HTR-8/SVneo (cell line): ENCODE data around the gene ZFAND2A.

- RRBS = 37% methylated on average over 5 of the region's 18 CpGs
These were observed 29.8 kb downstream of the ADAP1 start for GRCh38 chr7:924672-925152.

GRCh38 chr7:934340-935069, 20.0 kb downstream of the ADAP1 start:
- RRBS = 79% methylated on average over 5 of the region's 29 CpGs

DNA sequence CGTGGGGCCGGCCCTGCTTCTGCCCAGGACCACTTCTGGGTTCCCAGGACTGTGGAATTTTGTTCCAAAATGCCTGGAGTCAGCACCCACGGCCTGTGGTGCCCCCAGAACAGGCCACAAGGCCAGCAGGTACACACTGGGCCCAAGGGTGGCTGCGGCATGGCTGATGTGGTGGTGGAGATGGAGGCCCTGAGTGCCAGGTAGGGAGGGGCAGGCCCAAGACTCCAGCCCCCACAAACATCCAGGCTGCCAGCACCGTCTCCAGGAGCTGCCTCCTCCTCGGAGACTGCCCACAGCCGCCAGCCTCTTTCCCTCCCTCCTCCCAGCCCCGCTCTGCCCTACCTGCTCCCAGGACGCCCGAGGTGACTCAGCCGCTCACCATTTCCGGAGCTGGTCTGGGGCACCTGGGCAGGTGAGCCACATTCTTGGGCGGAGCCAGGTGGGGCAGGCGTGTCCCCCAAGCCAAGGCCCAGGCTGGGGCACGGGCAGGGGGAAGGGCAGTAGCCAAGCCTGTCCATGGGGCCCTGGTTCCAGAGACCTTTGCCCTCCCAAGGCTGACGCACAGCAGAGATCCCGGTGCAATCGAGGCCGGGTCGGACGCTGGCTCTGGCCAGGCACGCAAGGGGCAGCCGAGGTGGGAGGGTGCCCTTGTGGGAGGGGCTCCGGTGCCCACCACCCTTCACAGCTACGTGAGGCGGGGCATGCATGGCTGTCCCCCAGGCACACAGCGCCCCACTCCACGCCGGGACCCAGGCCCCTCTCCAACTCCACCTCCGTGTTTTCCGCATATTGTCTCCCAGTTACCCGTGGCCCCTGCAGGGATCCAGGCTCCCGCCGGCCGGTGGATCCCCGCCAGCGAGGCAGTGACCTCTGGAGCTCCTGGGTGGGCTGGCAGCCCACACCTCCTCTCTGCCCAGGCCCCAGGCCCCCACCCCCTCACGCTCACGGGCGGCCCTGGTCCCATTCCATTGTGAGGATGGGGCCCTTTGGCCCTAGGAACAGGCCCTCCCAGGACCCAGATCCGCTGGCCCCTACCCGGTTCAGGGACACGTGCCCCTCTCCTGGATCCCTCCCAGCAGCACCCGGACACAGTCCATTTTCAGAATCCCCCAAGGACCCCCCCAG, 8.7 kb downstream of the ADAP1 start:
- RRBS = 94% methylated on average over 15 of the region's 44 CpGs

GRCh38 chr7:976964-977488, 1.7 kb upstream of the COX19 start:
- RRBS = no CpG with 5 or more reads among the region's 21 CpGs

GRCh38 chr7:977521-978310, 2.4 kb upstream of the COX19 start:
- RRBS = 88% methylated on average over 2 of the region's 21 CpGs

DNA sequence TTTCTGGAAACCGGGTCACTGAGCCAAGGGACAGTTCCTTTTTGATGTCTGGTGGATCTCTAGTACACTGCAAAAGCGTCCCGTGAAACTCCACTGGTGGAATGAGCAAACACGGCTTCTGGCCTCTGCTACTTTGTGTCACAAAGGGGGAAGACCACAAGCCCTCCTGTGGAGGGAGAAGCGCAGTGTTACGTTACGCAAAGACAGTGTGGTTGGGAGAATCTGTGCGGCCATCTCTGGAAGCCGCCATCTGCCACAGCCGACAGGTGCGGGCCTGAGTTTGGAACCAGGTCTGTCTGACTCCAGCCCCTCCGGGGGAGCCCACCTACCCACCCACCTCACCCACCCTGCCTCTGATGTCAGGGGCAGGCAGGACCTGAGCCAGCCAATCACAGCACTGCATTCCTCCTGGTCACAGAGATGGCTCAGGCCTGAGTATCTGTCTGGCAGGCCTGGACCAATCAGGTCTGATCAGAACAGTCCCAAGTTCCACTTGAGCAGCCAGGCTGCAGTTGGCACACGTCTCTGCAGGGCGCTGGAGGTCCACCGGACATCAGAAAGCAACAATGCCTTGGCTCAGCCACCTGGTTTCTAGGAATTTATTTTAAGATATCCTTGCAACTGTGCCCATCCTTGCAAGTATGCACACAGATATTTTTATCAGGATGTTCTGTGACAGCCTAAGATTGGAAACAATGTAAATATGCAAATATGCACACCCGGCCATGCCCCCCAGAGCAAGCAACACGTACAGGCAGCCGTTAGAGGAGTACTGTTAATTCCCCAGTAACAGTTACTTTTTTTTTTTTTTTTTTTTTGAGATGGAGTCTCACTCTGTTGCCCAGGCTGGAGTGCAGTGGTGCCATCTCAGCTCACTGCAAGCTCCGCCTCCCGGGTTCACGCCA, 2.8 kb upstream of the CYP2W1 start:
- RRBS = no CpG with 5 or more reads among the region's 21 CpGs

- RRBS = 92% methylated on average over 10 of the region's 44 CpGs
These were observed 3.3 kb downstream of the CYP2W1 start for GRCh38 chr7:986000-986895.

DNA sequence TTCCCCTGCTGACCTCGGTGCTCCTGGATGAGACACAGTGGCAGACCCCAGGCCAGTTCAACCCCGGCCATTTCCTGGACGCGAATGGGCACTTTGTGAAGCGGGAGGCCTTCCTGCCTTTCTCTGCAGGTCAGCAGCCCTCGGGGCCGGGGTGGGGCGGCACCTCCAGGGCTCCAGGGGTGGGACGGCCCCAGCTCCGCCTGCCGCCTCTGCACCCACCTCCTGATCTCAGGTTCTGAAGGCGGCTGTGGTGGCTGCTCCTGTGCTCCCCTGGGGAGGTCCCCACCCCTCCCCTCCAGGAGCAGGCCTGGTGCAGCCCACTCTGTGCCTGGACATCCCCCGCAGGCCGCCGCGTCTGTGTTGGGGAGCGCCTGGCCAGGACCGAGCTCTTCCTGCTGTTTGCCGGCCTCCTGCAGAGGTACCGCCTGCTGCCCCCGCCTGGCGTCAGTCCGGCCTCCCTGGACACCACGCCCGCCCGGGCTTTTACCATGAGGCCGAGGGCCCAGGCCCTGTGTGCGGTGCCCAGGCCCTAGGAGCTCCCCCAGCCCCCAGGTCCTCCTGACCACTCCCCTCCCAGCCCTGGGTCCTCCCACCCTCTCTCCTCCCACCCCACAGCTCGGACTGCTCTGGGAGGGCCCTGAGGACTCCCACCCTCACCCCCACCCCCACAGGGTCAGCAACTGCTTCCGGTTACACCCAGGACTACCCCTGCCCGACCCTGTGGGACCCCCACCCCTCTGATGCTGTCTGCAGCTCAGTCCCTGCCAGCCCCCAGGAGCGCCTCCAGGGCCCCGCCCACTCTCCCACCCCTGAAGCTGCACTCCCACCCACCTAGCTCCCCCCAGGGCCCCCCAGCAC, 5.5 kb downstream of the CYP2W1 start:
- RRBS = 92% methylated on average over 6 of the region's 33 CpGs

DNA sequence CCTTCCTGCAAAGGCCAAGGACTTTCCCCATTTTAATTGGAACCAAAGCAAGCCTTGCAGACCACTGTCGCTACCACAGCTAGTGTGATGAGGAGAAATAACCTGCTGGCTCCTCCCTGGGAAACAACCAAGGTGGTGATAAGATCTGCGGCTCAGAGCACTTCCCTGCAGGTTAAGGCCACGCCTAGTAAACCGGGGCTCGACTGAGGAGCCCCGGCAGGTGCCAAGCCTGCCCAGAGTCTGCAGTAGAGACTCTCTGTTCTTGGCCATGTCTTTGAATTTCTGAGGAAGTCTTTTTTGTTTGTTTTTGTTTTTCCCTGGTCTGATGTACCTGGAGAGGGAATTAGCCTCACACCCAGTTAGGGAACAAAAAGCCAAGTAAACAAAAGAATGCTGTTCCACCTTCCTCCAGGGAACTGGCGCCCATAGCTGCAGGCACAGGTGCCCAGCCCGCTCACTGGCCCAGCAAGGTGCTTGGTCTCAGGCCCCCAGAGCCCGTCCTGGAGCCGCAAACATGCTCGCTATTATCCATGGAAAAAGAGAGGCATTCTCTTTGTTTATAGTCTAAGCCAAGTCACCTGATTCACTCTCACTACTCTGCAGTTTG, 2.5 kb downstream of the GPR146 start:
- RRBS = no CpG with 5 or more reads among the region's 11 CpGs

GRCh38 chr7:1081837-1082363, 6.0 kb upstream of the GPER1 start:
- RRBS = no CpG with 5 or more reads among the region's 30 CpGs

GRCh38 chr7:1159877-1161226, at the start of gene ZFAND2A:
Gene ZFAND2A (minus strand): TSS chr7:1160196.
- RRBS = 1% methylated on average over 49 of the region's 108 CpGs

GRCh38 chr7:1290741-1291107, 58.1 kb downstream of the UNCX start:
- RRBS = 52% methylated on average over 9 of the region's 18 CpGs

GRCh38 chr7:1434492-1435386, 24.5 kb downstream of the MICALL2 start:
- RRBS = 94% methylated on average over 3 of the region's 34 CpGs

GRCh38 chr7:1467101-1467997, 8.1 kb upstream of the MICALL2 start:
- RRBS = 86% methylated on average over 9 of the region's 27 CpGs

- RRBS = 98% methylated on average over 11 of the region's 43 CpGs
These were observed 11.4 kb downstream of the INTS1 start for GRCh38 chr7:1492679-1493297.

DNA sequence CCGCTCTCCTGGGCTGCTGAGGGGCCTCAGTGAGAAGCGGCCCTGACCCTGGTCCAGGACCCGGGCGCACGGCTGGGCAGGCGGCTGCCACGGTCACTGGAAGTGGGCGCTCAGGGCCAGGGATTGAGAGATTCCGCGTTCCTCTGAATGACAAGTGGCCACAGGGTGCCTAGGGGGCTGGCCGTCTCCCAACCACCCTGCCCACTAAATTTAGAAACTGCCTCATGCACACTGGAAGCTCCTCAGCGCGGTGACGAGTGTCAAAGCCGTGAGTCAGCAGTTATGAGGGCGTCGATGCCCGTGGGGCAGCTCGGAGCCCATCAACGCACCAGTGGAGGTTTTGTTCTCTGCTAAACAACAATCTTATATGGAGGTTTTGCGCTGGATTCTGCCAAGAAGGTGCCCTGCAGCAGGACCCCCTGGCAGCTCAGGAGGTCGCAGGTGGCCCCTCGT, 9.1 kb upstream of the INTS1 start:
- RRBS = no CpG with 5 or more reads among the region's 23 CpGs

DNA sequence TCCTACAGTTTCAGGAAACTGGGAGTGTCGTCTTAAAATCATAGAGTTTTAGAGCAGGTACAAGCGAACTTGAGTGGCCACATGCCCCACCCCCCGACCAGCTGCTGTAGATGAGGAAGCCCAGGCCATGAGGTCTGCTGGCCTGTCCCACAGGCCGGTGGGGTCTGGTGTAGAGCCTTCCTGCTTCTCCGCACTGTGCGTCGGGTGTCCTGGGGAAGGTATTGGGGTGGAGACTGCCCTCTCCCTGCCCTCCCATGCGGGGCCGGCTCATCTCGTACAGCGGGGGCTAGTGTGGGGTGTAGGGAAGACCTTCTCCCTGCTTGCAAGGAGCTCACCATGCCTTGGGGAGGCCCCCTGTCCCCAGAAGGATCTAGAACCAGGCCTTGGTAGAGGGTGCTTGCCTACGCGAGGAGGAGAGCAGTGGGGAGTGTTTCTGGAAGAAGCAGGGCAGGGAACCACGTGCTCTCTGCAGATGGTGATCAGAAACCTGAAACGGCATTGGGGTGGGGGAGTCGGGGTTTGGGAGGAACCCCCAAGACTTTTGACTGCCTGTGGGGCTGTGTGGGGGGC, 2.6 kb downstream of the MAFK start:
- RRBS = 13% methylated on average over 4 of the region's 16 CpGs

GRCh38 chr7:1537867-1538978, 7.7 kb downstream of the MAFK start:
- RRBS = 27% methylated on average over 12 of the region's 65 CpGs

DNA sequence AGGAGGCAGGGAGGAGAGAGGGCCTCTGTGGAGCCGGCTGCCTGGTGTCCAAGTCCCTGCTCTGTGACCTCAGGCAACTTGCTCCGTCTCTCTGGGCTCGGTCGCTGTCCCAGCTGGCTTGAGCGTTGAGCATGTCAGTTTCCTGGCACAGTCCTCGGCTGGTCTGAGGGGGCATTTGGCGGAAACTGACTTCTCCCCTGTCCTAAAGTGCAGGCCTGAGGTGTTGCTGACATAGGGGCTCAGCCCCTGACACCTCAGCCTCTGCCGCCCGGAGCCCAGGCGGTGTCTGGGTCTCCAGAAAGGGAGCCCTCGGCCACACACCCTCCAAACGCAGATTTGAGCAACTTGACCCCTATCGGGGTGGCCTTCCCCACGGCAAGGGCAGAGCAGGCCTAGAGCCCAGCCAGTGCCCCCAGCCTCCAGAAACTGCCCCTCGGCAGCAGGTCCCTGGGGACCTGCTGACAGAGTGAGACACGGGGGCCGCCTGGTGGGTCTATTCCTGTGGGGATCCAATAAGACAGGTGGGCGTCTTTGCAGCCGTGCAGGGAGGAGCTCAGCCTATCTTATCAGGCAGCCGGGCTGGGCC, 11.2 kb downstream of the TMEM184A start:
- RRBS = 100% methylated on average over 1 of the region's 20 CpGs

DNA sequence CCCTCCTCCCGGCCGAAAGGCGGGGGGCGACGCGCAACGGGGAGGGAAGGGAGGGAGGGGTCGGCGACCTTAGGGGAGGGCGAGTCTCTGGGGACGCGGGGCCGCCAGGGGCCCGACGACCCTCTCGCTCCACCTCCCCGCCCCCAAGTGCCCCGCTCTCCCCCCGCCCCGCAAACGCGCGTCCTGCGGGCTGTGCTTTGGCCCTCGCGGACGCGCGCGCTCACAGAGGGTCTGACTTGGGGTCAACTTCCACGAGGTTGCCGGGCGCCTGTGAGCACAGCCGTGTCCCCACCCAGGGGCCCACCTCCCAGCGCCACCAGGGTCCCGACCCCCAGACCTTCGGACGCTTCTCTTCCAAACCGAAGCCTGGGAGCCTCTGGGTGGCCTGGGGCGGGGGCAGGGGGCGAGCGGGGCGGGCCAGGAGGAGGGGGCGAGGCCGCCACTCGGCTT, 4.9 kb upstream of the ELFN1 start:
- RRBS = no CpG with 5 or more reads among the region's 46 CpGs